ENCODE results near the genes ITGA11, SPESP1, GLCE and PAQR5.

GRCh38 chr15:68335343-68336182, 58.0 kb downstream of the FEM1B start:
- PRO-cap: no peak

- PRO-cap: no peak
These were observed at the start of gene ITGA11 for GRCh38 chr15:68431503-68432557. Gene ITGA11, minus strand, starts transcription at chr15:68432163.

- PRO-cap: no peak
These were observed 66.2 kb upstream of the CORO2B start for GRCh38 chr15:68512675-68512892.

DNA sequence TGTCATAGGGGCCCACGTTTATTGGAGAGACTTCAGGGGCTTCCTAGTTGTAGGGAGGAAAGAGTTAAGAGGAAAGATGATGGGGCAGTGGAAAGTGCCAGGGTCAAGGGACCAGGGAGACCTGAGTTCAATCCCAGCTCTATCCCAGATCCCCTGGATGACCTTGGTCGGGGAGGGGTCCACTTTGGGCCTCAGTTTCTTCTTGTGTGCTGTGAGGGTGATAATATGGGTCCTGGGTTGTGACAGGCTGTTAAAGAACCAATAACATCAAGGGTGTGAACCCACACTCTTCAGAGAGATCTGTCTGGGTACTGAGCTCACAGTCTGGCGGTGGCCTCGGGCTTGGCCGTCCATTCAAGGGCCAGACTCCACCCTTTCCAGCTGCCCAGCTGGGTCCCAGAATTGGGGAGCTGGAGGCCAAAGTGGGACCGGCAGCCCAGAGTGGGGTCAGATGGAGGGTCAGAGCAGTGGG, 1.2 kb downstream of the CORO2B start:
- PRO-cap: no peak

DNA sequence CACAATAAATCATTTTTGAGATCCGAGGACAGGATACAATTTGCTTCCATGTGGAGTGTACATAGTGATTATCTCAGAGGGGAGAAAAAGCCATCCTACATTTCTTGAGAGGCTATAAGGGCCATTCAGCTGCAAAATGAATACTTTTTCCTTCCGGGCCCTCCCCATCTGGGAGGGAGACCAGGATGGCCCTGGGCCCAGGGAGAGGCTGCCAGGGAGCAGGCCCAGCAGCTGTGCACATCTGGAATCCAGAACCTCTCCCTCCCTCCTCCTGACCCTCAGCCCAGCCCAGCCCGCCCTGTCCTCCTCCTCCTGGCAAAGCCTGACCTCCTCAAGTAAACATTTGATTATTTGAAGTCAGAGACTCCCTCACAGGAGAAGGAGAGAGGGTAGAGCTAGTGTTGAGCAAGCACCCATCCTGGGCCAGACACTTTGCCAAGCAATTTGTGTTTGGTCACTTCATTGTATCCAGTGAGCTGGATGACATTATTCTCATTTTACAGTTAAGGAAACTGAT, 59.2 kb downstream of the CORO2B start:
- PRO-cap: no peak

- PRO-cap: no peak
These were observed 72.4 kb downstream of the CORO2B start for GRCh38 chr15:68651048-68651664.

DNA sequence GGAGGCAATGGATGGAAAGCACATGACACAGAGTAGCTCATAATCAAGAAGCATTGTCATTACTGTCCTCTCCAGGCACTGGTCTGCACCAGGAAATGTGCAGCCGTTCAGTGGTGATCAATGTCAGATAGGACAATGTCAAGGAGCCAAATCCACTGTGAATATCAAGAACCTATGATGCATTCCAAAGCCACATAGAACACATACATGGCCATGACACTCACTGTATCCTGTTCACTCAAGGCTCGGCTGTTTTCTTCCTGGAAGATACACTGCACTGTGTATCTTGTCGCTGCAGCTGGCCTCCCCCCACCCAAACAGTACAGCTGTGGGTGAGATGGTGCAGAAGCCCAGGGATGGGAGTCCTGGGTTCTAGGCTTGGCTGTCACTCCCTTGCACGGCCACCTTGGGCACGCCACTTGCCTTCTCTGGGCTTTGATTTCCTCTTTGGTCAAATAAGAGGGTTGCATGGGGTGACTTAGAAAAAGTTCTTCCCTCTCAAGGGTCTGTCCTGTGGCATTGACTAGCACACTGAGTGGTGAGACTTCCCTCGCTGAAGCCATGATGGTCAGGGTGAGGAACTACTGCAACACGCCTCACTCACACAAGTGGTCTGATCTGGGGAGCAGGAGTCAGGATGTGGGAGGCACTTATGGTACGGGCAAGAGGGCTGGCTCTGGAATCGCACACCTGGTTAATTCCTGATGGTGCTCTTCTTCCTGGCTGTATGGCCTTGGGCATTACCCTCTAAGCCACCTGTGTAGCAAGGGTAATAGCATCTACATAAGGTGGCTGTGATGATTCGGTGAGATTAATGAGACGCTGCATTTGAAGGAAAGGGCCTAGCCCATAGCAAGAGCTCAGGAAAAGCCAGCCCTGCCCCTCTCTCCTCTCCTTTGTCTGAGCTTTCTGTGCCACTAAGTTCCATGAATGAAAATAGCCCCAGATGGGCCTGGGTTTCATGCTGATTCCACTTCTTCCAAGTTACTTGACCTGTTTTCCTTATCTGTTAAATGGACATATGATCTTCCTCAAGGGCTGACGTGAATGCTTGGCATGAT, 44.1 kb downstream of the ANP32A start:
- PRO-cap: no peak

DNA sequence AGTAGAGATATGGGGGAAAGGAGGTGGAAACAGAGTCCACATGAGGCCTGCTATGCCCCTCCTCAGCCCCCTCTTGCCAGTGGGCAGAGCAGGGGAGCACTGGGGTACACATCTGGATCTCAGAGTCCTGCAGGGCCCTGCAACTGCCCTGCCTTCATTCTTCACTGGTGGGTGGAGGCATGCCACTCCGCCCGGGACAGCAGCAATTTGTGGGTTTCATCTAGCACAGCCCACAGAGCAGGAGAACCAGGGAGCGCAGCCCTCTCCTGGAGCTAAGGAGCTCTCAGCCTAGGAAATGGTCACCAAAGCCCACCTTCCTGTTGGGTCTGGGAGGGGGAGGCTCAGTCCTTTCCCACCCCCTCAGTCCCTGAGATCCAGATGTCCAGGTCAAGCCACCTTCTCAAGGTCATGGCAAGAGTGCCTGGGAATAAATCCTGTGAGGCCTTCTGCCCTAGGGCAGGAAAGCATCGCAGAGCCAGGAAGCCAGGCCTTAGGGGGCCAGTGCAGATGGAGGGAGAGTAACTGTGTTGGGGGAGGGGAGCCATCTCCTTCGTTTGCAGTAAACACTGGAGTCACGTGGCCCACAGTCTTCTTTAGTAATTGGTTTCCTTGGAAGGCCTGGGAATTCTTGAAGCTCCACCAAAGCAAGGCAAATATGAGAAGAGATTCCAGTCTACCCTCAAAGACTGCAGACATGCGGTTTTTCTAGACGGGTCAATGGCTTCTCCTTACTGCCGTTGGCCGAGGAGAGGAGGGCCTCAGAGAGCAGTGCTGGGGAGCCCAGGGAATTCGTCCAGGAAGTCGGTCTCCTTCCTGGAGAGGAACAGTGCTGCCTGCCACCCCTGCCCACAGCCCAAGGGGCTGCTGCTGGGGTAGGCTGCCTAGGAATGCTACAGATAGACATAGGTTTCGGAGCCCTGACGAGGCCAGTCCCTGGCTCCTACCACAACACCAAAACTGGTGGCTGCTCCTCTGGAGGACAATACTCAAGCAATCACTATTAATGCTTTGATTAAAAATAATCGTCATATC, 30.8 kb downstream of the ANP32A start:
- PRO-cap: no peak

DNA sequence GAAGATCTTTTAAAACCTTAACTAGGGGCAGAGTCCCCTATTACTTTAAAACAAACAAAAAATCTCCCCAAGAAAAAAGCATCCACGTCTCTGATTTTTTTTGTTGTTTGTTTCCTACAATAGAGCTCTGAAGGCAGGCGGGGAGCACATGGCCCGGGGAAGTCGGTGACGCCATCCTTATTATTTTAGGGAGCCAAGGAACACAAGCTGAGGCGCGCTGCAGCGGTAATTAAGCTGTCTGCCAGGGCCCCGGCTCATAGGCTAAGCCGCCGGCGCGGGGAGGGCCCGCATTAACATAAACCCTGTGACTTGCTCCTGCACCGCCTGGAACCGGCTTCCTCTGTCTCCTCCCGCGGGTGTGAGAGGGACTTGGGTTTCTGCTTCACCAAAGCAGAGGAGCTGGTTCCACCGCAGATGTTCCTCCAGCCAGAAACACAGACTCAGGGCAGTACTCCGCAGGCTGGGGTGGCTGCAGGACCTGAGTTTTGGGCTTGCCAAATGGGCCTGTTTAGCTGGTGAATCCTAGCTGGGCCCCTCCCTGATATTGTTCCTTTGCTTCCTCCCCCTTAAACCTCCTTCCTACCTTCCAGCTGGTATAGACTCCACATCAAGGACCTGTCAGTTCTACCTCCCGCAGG, 25.4 kb downstream of the ANP32A start:
- PRO-cap: unidirectional peak, plus-strand start at position 388 of the sequence; unidirectional peak, plus-strand start at position 413 of the sequence

- PRO-cap: no peak
These were observed 7.6 kb downstream of the ANP32A start for GRCh38 chr15:68812888-68813676.

DNA sequence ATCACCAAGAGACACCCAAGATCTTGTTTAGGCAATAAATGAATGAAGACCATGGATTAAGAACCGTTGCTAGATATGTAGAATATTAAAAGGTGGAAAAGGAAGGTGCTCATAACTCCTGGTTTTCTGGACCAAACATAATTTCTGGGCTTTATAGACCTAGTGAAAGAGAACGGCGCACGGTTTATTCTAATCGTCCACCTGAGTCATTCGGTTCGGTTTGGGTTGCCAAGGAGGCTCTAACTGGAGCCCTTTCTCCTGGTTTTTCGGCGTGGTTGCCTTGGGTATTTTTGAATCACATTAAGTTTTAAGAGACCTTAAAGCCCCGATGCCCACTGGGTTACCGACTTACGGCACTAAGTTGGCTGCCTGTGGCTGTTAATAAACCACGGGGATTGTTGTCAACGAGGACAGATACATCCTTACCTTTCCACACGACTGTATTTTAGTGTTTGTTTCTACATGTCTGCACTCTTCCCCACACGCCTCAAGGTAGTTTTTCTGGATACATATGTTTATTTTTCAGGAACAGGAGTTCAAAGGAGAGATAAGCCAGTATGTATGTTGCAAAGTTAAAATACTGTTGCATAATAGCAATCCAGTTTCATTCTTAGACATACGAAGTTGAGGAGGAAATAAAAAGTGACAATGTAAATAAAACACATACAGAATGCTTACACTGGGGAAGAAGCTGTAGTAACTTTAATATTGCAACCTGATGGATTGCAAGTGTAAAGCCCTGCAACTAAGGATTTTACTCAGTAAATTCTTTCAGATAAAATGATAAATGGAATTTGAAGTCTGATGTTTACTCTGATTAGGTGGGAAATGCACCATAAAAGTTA, 1.2 kb upstream of the ANP32A start:
- PRO-cap: no peak

DNA sequence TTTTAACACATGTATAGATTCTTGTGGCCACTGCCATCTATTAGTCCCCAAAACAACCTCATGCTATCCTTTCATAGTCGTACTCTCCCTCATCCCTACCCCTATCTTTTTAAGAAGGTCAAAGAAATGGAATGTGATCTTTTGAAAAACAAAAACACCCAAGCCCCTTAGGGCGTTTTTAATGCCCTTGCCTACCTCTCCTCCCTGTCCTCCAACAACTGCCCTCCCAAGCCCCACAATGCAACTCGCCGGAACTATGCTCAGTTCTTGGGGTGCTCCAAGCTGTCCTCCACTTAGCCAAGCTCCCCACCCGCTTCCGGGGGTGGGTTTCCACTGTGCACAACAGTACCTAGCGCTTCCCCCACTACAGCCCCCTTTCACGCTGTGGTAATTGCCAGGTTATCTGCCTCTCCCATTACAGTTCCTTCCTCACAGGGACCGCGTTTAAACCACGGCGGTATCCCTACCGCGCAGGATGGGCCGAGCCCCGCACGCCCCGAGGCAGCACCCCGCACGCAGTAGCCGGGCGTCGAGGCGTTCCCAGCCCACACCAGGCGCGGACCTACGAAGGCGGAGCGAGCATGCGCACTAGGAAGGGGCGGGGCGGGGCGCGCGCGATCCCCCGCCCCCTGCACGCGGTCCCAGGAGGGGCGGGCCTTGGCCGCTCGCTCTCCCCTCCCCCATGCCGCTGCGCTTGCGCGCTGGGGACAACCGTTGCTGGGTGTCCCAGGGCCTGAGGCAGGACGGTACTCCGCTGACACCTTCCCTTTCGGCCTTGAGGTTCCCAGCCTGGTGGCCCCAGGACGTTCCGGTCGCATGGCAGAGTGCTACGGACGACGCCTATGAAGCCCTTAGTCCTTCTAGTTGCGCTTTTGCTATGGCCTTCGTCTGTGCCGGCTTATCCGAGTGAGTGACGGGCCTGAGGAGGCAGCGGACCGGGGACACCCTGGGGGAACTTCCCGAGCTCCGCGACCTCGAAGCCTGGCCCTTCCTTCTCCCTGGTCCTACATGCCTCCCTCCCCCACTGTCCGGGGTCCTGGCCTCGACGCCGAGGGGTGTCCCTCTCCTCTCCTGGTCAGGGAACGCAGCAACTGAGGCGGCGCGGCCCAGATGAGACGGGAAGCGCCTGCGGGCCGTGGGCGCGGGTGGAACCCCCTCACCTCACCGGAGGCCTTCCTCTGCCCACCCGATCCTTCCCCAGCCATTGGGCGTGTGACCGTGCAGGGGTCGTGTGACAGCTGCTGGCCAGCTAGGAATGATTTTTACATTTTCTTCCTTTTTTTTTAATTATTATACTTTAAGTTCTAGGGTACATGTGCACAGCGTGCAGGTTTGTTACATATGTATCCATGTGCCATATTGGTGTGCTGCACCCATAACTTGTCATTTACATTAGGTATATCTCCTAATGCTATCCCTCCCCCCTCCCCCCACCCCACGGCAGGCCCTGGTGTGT, at the start of gene SPESP1:
TSS of gene SPESP1 (plus strand) at position 714 of the 1,456 bp plus-strand sequence.
- PRO-cap: no peak

DNA sequence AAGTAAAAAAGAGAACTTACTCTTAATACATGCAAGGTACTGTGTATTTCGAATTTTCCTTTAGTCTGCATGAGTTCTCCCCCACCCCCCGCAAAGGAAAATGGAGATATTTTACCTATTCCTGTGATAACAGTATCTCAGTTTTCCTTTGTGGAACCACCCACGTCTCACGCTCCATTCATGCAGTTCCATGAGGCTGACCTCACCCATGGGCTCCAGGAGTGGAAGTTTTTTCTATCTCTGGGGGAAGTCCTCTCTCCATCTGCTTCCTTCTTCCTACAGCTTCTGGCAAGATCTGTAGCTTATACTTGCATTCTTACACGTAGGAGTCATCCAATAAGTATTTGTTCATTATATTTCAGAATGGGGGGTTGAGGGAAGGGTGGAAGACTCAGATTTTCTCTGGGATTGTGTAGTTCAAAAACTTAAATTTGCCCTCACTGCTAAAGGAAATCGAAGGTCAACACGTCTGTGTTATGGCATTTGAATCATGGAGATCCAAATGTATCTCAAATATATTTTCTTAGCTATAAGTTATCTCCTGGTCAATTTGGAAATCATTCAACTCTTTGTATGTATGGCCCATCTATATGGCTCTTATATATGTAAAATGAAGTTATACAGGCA, 5.7 kb upstream of the GLCE start:
- PRO-cap: no peak

DNA sequence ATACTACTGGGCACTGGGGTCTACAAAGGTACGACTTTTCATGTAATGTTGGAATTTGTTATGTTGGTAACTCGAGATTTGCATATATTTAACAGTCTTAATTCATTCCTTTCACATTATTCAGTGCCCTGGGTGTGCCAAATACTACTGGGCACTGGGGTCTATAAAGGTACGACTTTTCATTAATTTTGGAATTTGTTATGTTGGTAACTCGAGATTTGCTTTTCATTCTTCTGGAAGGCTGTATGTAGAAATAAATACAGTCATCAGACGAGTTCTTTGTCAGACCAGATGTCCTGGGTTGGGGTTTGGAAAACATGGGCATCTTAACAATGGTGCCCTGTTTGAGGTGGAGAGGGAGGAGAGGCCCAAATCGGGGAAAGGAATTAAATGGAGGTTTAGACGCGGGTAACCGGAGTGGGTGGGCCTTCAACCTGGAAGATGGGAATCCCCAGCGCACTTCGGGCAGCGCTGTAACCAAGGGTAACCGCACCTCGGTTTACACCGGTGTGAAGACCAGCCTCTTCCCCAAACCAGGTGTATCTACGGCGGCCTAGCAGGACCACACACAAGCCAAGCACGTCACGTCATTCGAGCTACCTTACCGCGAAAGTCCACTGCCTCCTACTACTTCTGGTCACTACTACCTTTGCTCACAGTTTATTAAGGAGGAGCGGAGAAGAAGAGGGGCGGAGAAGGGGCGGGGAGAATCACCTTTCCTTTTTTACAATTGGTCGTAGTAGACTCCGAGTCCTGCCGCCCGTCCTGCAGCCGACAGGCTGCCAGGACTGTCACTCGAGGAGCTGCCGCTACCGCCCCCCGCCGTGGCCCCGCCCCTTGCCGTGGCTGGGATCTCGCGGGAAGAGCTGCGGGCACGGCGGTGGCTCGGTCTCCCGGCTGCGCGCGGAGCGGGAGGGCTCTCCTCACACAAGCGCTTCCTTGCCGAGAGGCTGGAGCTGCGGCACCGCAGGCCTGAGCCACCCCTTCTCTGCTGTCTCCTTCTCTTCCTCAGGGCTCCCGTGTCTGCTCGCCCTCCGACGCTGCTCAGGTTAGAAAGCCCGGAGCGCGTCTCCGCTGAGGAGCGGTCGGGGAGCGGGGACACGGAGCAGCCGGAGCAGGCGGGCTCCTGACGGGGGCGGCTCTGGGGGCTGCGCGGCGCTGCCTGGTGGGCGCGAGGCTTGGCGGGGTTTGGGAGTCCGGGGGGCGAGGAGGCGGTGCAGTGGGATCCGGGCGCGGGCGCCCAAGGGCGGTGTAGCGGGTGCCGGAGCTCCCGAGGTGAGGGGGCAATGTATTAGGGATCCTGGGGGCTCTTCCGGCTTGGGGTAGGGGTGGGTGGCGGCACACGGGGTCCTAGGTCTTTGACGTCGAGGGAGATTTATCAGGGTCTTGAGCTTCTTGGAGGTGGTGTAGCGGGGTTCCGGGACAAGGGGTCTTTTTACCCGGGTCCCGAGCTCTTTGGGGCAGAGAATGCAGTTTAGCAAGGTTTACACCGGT, at the start of gene GLCE:
TSS of gene GLCE (plus strand) at position 926 of the 1,494 bp plus-strand sequence.
- PRO-cap: bidirectional peak, plus-strand start at position 930 of the sequence, minus-strand start at position 635 of the sequence; unidirectional peak, plus-strand start at position 1,081 of the sequence

DNA sequence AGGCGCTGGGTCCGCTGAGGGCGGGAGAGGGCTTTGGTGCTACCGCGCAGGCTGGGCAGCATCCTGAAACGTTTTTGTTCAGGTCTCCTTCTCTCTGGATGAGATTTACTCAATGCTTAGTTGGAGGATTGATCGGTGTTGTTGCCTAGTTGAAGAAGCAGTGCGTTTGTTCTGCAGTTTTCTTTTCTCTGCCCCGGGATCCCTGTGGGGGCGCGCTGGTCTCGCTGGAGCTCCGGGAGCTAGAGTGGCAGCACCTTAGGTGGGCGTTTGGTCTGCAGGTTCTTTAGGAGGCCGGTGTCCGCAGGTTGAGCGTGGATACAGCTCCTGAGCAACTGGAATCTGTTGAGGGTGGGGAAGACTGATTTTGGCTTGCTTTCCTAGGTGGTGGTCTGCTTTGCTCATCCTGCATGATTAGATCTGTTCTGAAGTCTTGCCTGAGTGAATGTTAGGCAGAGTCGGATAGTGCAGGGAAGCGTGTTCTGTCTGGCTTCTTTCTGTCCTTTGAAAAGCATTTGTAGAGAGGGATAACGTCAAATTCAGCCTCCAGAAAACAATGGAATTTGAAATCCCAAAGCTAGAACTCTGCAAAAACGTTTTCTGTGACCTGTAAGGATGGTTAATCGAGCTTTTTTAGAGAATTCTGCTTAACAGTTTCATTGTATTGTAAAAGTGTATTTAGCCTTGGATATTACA, 1.3 kb downstream of the GLCE start:
- PRO-cap: no peak

DNA sequence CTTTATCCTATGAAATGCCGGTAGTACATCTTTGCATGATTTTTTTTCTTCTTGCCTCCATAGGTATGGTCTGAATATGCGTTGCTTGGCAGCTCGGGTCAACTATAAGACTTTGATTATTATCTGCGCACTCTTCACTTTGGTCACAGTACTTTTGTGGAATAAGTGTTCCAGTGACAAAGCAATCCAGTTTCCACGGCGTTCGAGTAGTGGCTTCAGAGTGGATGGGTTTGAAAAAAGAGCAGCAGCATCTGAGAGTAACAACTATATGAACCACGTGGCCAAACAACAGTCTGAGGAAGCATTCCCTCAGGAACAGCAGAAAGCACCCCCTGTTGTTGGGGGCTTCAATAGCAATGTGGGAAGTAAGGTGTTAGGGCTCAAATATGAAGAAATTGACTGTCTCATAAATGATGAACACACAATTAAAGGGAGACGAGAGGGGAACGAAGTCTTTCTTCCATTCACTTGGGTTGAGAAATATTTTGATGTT, 42.9 kb upstream of the PAQR5 start:
- PRO-cap: no peak

- PRO-cap: bidirectional peak, plus-strand start at chr15:69298955, minus-strand start at chr15:69298801; bidirectional peak, plus-strand start at chr15:69299198, minus-strand start at chr15:69299030
These were observed at the start of gene PAQR5 for GRCh38 chr15:69298655-69299686. Gene PAQR5, plus strand, starts transcription at chr15:69298912.

- PRO-cap: no peak
These were observed 2.2 kb downstream of the RPLP1 start for GRCh38 chr15:69454397-69455577.

- PRO-cap: no peak
These were observed 9.5 kb downstream of the RPLP1 start for GRCh38 chr15:69461989-69462672.

- PRO-cap: no peak
These were observed 109.2 kb downstream of the RPLP1 start for GRCh38 chr15:69561556-69562535.

Measured in ileum (tissue), 1 donor.